Karpas-422 (cell line): ENCODE results near the gene DOK7.

GRCh38 chr4:2968254-2969015 lies 5.1 kb downstream of the GRK4 start:
- PRO-cap = no peak
- RAMPAGE, long total RNA = no peak

DNA sequence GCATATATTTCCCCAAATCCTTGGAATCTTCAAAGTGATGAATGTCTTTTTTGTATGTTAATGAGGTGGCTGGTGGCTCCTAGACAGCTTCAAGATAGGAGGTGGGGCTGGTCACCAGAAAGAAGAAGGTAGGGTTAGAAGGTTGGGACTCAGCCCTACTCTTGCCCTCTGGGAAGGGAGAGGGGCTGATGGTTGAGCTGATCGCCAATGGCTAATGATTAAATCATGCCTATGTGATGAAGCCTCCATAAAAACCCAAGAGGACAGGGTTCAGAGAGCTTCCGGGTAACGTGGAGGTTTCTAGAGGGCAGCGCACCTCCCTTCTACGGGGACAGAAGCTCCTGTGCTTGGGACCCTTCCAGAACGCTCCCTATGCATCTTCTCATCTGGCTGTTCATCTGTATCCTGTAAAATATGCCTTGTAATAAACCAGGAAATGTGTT lies 29.8 kb upstream of the HTT start:
- PRO-cap = no peak
- RAMPAGE, long total RNA = no peak

DNA sequence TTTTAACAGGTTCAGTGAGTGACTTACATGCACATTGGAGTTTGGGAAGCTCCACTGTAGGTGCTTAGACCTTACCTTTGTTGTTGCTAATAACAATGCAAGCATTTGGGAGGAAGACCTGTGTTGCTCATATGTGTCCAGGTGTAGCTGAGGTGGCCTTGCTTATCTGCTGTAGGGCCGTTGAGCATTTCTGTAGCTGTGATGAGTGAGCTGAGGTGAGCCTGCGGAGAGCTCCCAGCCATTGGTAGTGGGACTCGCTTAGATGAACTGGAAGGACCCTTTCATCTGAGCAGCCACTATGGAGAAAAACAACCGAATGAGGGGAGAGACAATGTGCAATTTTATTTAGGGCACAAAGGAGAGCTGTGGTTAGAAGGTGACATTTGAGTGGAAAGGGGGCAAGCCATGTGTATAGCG lies 8.1 kb downstream of the HTT start:
- PRO-cap = no peak
- RAMPAGE, long total RNA = no peak

GRCh38 chr4:3192197-3192858 lies 56.6 kb upstream of the MSANTD1 start:
- PRO-cap = no peak
- RAMPAGE, long total RNA = no peak

- PRO-cap = no peak
- RAMPAGE, long total RNA = no peak
These were observed 29.1 kb upstream of the MSANTD1 start for GRCh38 chr4:3219806-3220396.

GRCh38 chr4:3228943-3229254 lies 20.1 kb upstream of the MSANTD1 start:
- PRO-cap = no peak
- RAMPAGE, long total RNA = no peak

GRCh38 chr4:3276839-3277322 lies 15.9 kb upstream of the RGS12 start:
- PRO-cap = no peak
- RAMPAGE, long total RNA = no peak

DNA sequence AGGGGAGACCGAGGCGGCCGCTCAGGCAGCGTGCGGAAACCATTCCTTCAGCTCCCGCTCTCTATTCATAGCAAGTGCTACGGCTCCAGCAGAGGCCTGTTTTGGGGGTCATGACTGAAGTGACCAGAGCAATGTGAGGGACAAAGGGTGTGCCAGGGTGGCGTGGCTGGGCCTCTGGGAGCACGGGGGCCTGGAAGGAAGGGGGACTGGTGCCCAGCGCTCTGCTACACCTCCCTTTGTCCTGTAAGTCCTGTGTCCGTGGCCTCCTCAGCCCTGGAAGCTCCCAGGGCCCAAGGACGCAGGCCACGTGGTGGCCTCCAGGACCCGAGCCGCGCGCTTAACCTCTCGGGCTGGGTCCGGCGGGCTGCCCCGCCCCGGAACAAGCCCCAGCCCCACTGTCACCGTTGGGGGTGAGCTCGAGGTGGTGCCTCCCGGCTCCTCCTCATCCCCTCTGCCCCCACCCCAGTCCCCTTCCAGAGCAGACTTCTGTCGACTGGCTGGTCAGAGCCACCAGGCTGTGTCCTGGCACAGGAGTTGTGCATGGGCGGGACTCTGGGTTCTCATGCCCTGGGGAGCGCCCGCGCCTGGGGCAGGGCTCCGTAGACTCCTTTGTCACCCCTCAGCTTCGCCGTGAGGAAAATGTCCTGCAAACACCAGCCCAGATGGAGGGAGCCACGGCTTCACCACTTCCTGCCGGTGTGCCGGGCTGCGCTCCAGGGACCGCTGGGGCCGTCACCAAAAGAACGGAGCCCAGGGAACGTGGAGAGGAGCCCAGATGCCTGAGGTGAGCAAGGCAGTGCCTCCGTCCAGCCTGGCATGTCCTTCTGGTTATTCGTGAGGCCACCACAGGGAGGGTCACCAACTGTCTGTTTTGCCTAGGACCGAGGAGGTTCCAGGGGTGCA lies 7.3 kb upstream of the RGS12 start:
- PRO-cap = no peak
- RAMPAGE, long total RNA = no peak

GRCh38 chr4:3291534-3291955 lies 1.3 kb upstream of the RGS12 start:
- PRO-cap = no peak
- RAMPAGE, long total RNA = no peak

GRCh38 chr4:3402851-3403515 lies 38.8 kb upstream of the HGFAC start:
- PRO-cap = no peak
- RAMPAGE, long total RNA = no peak

GRCh38 chr4:3408597-3409079 lies 33.1 kb upstream of the HGFAC start:
- PRO-cap = no peak
- RAMPAGE, long total RNA = no peak

DNA sequence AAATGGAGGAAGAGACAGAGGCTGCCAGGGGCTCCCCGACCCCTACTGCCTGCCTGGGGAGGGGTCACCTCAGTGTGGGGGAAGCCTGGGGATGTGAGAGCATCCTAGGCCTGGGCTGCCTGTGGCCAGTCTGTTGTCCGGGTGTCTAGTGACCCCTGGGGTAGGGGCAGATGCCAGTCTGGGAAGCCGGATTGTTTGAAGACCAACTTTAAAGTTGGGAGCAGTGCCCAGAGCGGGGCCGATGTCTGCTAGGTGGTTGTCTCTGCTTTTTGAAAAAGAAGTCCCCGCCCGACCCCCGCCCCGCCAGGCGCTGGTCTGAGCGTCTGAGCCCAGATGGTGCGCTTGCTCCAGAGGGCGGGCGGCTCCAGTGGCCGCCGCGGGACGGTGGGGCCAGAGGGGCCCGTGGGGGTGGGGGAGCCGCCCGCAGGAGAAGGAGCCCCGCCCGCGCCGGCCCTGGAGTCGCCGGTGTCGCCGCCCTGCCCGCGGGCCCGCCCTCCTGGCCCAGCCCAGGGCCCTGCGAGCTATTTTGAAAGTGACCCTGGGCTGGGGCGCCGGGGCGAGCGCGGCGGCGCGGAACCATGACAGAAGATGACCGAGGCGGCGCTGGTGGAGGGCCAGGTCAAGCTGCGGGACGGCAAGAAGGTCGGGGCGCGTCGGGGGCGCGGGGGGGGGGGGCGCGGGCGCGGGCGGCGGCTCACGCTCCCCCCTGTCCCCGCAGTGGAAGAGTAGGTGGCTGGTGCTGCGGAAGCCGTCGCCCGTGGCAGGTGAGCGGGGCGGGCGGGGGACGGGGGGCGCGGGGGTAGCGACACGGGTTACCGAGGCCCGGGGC lies at the start of gene DOK7:
Gene DOK7 (plus strand): TSS at position 519 of the 829 bp plus-strand sequence.
- PRO-cap = no peak
- RAMPAGE, long total RNA = no peak

DNA sequence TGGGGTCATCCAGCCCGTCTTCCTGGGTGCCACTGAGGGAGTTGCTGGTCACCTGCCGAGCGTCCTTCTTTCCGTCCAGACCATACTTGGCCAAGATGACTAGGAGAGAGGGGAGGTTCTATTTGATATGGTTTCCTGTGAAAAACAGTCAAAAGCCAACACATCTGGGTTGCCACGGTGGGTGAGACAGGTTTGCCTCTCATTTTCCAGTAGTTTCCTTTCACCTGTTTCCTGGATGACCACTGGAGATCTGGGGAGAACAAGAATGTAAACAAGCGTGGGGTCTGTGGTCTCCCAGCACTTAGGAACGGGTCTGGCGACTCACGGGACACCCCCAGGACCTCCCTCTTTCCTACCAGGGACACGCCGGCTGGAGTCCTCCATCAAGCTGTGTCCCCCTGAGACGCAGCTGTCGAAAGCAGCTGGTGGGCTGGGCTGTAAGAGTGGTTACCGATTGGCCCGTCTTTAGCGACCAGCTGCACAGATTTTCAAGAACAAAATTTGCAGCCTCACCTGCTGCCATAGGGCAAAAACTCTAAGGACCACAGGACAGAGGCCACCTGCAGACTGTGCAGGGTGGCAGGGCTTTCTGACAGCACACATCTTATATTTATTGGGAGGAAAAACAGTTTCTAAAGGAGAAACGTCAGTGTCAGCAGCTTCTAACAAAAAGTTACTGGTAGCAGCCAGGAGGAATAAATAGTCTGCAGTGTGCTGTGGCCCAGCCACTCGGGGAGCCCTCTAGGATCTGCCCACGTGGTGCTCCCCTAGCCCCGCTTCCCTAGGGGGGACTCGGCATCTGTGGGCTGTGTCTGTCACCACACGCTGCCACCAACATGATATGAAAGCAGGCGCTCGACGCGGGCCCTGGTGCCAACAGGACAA lies 11.9 kb downstream of the LRPAP1 start:
- PRO-cap = no peak
- RAMPAGE, long total RNA = no peak

- PRO-cap = no peak
- RAMPAGE, long total RNA = no peak
These were observed 10.9 kb downstream of the LRPAP1 start for GRCh38 chr4:3521193-3521844.

GRCh38 chr4:3862507-3863042 lies 96.4 kb downstream of the ADRA2C start:
- PRO-cap = no peak
- RAMPAGE, long total RNA = no peak

DNA sequence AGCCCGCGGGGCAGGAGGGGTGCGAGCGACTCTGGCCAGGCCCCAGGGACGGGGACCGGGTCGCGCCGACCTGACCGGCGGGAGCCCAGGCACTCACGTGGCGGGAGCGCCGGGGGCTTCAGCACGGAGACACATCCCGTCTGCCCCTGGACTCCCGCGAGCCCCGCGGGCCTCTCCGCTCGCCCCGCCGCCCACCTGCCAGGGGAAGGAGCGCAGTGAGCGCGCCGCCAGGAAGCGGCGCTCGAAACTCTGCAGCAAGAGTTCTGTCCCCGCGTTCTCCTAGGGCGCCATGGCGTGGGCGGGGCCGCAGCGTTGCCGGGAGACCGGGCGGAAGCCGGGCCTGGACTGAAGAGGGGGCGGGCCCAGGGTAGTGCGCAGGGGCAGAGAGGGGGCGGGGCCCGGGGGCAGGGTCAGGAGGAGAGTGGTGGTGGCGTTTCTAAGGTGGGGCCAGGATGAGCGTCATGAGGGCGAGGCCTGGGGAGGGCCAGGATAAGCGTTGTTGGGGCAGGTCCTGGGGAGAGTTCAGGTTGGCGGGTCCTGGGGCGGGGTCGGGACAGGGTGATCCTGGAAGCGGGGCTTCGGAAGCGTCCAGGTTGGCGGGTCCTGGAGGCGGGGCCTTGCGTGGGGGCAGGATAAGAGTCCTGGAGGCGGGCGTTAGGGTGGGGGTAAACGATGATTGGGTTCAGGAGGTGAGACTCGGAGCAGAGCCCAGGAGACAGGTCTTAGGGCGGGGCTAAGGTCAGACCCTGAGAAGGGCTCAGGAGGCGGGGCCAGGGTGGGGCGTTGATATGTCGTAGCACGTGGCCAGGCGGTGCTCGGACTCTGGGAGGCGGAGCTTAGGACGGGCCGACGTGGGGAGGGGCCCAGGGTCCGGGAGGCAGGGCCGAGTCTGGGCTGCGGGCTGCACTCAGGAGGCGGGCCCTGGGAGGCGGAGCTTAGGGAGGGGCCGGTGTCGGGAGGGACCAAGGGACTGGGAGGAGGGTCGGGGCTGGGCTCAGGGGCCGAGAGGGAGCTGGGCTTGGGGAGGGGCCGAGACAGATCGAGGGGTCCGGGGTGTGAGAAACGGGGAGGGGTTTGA lies 189.3 kb downstream of the ADRA2C start:
- PRO-cap = bidirectional peak, plus-strand start at position 518 of the sequence, minus-strand start at position 300 of the sequence
- RAMPAGE, long total RNA = no peak

GRCh38 chr4:4032149-4032731 lies 194.5 kb downstream of the OTOP1 start:
- PRO-cap = no peak
- RAMPAGE, long total RNA = no peak

GRCh38 chr4:4073481-4074006 lies 153.2 kb downstream of the OTOP1 start:
- PRO-cap = no peak
- RAMPAGE, long total RNA = no peak

GRCh38 chr4:4387635-4388326 lies 879 bp downstream of the NSG1 start:
- PRO-cap = no peak
- RAMPAGE, long total RNA = no peak

- PRO-cap = no peak
- RAMPAGE, long total RNA = no peak
These were observed 43.0 kb downstream of the EVC2 start for GRCh38 chr4:5665360-5665777.